ENCODE data around the gene PTPN3.

DNA sequence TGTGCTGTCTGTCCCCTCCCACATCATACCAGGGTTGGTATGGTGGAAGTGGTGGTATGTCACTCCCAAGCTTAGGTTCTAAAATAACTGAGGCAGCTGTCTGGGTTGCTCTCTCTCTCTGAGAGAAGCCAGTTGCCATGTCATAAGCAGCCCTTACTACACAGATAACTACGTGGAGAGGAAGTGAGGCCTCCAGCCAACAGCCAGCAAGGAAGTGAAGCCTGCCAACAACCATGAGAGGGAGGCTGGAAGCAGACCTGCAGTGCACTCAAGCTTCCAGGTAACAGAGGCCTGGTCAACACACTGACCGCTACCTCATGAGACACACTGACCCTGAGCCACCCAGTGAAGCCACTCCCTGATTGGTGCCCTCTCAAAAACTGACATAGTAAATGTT, 18.6 kb downstream of the CTNNAL1 start:
- PRO-cap, 2 experiments = no peak in any of the 2 experiments

- PRO-cap, 2 experiments = peak in 2 of 2 experiments; most common plus-strand start chr9:109119663 (in 2); most common minus-strand start chr9:109119520 (in 2)
Observed at GRCh38 chr9:109118887-109119794, 606 bp downstream of the TMEM245 start.

DNA sequence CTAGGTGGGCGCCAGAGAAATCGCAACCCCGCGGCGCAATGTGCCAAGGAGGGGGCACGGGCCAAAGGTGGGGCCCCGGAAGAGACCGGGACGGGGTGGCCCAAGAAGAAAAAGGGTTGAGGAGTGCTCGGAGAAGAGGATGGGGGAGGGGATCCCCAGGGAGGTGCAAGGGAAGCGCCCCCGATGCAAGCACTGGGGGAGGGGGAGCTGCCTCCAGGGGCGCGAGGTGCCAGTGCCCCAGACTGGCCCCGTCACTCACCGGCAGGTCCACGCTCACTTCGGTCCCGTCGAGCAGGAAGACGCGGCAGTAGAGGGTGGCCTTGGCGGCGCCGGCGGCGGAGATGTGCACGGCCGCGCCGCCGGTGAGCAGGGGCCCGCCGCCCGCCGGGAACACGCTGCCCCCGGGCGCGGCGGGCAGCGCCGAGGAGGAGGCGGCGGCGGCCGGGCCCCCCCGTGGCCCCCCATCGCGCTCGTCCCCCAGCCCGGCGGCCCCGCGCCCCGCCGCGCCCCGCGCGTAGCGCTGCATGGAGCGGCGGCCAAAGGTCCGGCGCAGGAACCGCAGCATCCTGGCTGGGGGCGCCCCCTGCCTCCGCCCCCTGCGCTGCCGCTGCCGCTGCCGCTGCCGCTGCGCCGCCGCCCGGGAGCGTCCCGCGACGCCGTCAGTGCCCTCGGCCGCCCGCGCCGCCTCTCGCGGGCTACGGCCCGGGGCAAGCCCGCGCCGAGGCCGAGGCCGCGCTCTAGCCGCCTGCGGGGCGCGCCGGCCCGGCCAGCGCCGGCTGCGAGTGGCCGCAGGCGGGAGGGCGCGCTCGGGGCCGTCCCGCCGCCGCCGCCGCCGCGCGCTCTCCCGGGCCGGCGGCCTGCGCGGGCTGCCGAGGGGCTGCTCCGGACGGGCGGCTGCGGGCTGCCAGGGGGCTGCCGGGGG, 716 bp downstream of the EPB41L4B start:
- PRO-cap, 2 experiments = peak in 2 of 2 experiments; most common plus-strand start position 643 of the sequence (in 2); most common minus-strand start position 526 of the sequence (in 2)

GRCh38 chr9:109329255-109330310, 8.7 kb upstream of the EPB41L4B start:
- PRO-cap, 2 experiments = no peak in any of the 2 experiments

DNA sequence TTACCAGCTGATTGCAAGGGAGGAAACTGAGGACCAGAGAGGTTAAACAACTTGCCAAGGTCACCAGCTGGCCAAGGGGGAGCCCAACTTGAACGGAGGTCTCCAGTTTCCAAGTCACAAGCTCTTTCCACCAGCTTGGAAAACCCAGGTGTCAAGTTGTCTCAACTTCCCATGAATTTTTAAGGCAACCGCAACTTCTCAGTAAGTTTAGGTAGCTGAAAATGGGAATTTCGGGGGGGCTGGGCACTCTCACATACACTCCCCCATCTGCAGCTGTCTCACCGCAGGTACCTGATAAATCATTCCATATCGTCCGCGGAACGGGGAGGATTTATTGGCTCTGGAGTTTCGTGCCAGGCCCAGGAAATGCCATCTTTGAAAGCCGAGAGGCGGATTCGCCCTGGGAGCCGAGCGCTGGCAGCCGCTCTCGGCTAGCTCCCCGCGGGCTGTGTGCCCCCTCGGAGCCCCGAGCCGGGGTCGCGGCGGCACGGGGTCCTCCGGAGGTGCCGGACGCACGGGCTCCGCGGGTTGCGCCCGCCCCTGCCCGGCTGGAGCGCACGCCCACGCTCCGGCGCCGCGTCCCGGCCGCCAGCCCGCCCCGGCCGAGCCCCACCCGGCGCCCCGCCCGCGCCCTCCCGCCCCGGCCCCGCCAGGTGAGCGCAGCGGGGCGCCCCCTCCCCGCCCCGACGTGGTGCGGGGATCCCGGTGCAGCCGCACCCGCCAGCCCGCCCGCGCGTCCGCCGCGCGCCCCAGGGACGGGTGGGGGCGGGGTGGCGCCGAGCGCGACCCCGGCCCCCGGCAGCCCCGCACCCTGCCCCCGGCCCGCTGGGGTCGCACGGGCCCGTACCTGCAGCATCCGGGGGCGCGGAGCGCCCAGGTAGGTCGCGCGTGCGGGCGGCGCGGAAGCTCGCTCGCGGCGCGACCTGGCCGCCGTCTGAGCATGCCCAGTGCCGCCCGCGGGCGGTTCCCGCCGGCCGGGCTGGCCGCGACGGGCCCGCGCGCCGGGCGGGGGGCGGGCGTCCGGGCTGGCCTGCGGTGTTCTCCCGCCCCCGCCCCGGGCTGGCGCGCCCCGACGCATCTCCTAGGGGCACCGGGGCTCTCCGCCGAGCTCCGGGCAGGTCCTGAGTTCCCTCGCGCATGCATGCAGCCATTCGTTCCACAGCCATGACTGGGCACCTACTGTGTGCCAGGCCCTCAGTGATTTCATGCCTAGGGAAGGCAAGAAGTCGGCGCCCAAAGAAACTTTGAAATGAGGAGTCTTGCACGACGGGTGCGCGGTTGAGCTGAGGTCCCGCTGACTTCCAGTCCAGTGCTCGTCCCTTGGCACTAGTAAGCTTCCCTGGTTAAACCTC, at the start of gene PTPN3:
PTPN3 (minus strand) TSS at position 936 of the 1,352 bp plus-strand sequence.
- PRO-cap, 2 experiments = peak in 2 of 2 experiments; most common plus-strand start position 392 of the sequence (in 2); most common minus-strand start position 936 of the sequence (in 2)

DNA sequence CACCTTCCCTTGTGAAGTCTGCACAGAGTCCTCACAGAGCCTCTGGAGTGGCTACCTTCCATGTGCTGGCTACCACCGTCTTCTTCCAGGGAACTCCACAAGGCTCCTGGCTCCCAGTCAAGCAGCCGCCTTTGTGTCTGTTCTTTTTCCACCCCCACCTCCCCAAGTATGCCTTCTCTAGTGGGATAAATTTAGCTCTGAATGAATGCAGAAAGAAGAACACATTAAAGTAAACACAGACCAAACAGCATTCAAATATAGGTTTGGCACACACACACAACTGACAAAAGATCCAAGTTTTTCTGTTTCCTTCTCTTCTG, 7.8 kb upstream of the PALM2AKAP2 start:
- PRO-cap, 2 experiments = no peak in any of the 2 experiments

- PRO-cap, 2 experiments = no peak in any of the 2 experiments
Observed at GRCh38 chr9:109806410-109807054, 26.5 kb downstream of the PALM2AKAP2 start.

- PRO-cap, 2 experiments = no peak in any of the 2 experiments
Observed at GRCh38 chr9:109922519-109922978, 142.6 kb downstream of the PALM2AKAP2 start.

GRCh38 chr9:110047598-110047815, 160.5 kb downstream of the C9orf152 start:
- PRO-cap, 2 experiments = no peak in any of the 2 experiments

DNA sequence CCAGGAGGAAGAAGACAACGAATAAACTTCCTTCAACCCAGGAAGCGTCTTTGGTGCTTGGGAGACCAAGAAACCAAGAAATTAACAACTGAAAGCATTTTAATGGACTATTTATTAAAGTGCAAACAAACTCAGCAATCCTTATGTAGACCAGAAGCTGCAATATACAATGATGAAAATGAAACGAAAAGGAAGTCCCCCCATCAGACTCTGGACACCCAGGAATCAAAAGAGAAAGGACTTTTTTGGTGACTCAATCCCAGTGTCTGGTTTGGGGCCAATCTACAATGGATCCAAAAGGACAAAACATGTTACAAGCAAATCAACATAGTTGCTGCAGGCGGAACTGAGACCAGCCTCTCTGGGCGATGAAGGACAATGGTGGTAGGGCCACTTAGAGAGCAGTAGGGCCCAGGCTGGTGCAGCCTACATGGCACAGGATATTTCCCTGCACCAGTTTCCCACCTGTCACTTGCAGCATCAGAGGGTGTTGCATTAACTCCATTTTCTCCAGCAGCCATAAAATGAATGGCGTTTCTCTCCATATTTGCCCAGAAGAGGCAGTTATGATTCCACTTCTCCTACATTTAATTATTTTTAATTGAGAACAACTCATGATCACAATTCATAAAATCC, 39.4 kb downstream of the C9orf152 start:
- PRO-cap, 2 experiments = no peak in any of the 2 experiments

DNA sequence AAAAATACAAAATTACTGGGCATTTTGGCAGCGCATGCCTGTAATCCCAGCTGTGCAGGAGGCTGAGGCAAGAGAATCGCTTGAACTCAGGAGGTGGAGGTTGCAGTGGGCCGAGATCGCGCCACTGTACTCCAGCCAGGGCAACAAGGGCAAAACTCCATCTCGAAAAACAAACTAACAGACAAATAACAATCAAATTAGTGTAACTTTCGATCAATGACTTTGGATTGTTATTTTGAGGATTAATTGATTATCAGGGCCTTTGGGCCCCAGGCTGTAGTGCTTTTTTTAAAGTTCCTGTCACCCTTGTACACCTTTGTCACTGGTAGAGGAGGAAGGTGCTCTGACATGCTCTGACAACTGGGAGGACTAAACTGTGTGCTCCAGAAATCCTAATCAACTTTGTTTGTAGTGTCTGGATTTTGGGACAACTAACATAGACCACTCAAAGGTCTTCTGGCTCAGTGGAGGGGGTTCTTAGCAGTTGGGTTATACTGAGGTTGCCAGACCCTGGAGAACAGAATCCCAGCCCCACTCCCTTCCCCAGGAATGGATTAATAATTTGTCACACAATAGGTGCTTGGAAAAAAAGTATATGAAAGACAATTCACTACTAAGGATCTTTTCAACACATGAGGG, 1.8 kb downstream of the TXN start:
- PRO-cap, 2 experiments = no peak in any of the 2 experiments

DNA sequence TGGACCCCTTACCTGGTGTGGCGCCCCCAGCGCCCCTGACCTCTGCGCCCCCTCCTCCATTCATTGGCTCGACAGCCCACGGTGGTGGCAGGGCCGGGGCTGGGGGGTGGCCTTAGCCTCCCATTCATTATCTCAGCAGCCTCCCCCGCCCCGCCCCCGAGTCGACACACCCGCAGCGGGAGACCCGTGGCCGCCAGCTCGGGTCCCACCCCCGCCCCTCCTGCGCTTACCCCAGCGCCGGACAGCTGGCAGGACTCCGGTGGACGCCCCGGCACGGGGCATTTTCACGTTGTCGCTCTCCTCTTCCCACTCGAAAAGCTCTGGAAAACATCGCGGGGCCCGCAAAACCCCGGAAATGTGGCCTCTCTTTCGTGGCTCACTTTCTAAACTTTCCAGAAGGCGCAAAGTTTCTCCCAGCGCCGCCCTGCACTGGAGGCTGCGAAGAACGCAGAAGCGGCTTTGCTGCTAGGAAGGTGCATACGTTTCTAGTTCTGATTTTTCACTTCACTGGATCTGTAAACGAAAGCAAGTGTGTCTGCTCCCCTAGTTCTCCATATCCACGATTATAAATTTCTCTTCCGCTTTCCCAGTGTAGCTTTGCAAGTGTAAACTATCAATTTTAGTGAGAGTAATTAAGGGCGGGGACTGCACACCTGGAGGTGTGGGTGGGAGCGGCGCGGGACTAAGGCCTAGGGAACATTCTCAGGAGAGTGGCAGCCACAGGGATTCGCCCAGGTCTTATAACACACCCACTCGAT, 549 bp upstream of the LPAR1 start:
- PRO-cap, 2 experiments = peak in 2 of 2 experiments; most common plus-strand start position 251 of the sequence (in 2); most common minus-strand start position 80 of the sequence (in 1)

- PRO-cap, 2 experiments = no peak in any of the 2 experiments
Observed at GRCh38 chr9:111414355-111414713, 69.8 kb downstream of the ECPAS start.

- PRO-cap, 2 experiments = no peak in any of the 2 experiments
Observed at GRCh38 chr9:111423643-111424482, 60.3 kb downstream of the ECPAS start.

DNA sequence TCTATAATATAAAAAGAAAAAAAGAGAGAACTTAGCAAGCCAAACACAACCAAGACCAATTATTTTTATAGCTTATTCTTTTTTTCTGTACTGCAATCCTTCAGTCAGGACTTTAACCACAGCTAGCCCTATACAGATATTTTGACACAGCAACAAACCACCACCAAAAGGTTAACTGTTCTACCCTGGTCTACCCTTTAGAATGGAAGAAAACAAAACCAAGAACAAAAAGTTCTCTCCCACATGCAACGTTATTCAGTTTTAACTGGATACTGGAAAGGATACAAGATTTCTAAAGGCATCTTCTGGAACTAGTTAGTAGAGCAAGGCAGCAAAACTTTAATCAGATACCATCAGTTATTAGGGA, 32.6 kb downstream of the ECPAS start:
- PRO-cap, 2 experiments = no peak in any of the 2 experiments

DNA sequence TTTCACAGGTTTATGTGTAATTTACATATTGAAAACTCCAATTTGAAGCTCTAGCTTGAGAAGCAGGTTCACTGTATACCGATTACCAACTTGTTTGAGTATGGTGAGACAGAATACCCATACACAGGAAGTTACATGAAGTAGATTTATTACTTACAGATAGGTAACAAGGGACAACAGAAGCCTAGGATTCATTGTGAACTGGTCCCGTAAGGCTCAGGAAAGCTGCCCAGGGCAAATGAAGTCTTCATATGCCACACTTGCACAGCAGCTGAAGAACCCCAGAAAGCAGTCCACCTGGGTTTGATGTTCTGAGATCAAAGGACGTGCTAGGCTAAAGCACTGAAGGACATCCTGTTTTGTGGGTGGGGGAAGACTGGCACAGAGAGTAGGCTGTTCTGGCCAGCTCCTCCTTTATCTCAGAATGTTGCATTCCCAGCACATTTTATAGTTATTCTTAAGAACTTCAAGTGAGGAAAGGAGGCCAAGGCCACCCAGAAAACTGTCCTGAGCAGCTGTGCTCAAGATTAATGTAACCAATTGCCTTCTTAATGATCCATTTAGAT, 11.0 kb downstream of the SHOC1 start:
- PRO-cap, 2 experiments = no peak in any of the 2 experiments

- PRO-cap, 2 experiments = no peak in any of the 2 experiments
Observed at GRCh38 chr9:112033169-112034308, 136.9 kb downstream of the UGCG start.

DNA sequence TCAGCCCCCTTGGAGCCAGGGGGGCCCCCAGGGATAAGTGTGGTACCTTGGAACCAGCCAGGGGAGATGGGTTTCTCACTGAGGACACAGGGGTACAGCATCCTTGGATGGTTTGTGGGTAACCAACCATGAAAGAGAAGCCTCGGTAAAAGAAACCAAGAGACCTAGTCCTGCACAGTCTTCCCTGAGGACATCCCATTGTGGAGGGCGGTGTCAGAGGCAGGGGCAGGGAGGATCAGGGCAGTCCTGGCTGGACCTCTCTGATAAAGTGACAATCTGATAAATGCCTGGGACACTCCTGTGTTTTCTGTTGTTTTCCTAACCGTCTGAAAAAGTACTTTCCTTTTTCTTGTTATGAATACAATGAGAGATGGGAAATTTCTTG, 102.2 kb downstream of the SUSD1 start:
- PRO-cap, 2 experiments = no peak in any of the 2 experiments

DNA sequence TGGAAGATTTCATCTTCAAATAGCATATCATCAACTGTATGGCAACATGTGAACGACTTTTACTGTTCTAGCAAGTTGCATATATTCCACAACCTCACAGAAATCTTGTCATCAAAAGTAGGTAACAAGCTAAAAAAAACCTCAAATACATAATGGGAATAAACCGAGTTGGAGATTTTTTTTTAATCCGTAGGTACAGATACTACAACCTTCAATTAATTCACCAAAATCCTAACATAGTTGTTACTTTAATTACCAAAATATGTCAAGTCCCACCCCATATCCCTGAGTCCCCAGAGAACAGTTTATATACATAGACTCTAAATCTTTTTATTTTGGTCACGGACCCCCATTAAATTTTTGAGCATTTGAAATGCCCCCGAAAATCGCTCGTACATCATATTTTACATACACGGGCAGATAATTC, 1.0 kb downstream of the PTBP3 start:
- PRO-cap, 2 experiments = no peak in any of the 2 experiments

GRCh38 chr9:112348135-112349465, 15.2 kb upstream of the PTBP3 start:
- PRO-cap, 2 experiments = peak in 2 of 2 experiments; most common plus-strand start chr9:112348566 (in 2); most common minus-strand start chr9:112348460 (in 1)